Mesothelial cell of epicardium (in vitro differentiated cells): ENCODE measurements around a stretch of chr1.

DNA sequence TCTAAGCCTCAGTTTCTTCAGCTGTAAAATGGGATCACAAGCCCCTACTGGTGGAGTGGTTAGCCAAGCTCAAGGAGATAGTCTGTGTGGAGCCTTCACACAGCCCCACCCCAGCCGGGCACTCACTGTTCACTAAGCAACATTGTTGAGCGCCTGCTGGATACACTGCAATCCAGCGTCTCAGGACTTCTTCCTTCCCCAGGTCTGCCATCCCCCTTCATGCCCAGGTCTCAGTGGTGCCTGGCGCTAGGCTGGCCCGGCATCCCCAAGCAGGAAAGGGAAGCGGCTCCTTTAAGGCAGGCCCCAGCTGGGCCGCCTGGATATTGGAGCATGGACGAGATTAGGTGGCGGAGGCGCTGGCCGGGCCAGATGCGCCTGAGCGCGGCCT, 75.6 kb downstream of the TAS1R2 start:
- PRO-cap: no peak

DNA sequence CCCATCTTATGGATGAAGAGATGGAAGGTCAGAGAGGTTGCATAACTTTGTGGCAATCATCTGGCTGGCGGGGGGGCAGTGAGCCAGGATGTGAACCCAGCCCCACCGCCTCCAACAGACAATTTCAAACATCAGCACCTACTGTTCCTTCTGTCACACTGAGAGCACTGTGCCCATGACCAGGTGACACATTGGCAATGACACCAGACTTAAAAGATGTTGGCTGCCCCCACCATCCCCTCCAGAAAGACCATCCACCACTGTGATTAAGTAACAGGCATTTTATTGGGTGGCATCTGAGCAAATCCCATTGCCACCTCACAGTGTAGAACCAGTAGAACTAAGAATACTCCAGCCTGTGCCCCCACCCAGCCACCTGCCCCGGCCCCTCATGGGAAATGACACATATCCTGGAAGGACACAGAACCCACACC, 11.7 kb upstream of the TAS1R2 start:
- PRO-cap: no peak

- PRO-cap: no peak
Measured at GRCh38 chr1:18900977-18901717, 1.2 kb downstream of the ALDH4A1 start.

DNA sequence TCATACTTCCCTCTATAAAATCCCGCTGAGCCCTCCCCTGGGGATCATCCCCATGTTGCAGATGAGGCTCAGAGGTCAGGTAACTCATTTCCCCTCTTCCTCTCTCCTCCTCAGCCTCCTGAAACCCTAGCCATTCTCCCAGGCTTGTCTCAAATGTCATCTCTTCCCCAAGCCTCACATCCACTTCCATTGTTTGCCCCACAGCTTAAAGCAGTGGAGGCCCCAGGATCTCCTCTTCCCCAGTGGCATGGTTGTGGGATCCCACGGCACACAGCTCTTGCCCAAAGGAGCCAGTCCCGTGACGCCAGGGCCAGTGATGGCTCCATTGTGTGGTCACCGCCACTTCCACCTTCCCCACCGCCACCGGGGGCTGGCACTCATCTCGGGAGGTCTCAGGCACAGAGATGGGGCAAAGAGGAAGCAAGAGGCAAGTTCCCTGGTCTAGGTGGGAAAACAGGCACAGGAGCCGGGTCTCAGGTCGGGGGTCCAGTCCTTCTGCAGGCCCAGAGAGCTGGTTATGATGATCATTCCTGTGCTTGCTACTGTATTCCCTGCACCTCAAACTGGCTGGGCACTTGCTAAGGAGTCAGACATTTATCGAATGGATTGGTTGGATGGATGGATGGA, 22.9 kb upstream of the ALDH4A1 start:
- PRO-cap: no peak

DNA sequence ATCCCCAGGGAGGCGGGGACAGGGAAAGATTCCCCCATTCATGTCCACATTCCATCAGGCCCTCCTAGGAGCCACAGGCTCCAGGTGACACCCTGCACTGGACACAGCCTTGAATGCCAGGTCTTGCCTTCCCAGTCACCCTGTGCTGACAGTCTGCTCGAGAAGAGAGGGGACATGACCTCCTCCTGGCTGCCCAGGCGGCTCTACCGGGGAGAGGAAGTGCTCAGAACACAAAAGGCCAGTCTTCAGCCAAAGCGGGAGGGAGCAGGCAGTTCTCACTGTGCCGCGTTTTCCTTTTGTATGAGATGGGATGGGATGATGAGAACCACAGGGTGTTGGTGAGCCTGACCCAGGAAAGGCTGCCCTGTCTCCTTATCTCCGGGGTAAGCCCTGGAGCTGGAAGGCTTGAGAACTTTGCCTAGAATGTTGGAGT, 14.6 kb downstream of the IFFO2 start:
- PRO-cap: no peak

- PRO-cap: no peak
Measured at GRCh38 chr1:18954366-18954911, 2.0 kb downstream of the IFFO2 start.

- PRO-cap: no peak
Measured at GRCh38 chr1:19045798-19046563, 89.5 kb upstream of the IFFO2 start.

GRCh38 chr1:19076671-19077448, 120.4 kb upstream of the IFFO2 start:
- PRO-cap: no peak

DNA sequence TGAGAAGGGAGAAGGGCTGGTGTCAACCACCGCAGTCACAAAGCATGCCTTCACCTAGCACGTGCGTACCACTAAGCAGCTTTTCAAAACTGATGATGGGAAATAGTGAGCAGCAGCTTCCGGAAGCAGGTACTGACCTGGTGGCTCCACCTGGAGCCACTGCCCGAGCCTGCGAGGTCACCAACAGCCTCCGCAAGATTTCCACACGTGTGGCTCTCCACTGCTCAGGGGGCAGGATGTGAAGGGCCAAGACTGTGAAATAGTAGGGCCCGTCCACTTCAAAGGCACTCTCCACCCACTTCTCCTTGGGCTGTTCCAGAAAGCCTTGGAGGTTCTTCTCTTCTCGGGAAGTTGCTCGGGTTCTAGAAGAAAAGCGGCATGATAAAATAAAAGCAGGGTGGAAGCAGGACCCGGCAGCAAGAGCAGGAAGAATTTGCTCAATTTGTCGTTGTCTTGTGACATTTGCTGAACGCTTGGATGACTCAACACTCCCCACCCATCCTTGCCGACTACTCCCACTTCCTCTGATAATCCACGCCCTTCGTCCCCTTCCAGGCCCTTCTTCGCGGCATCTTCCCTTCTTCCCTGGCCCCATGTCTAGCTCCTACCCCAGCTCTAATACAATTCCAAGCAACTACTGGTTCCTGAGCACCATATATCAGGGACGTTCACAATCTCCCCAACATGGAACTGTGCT, 124.9 kb upstream of the IFFO2 start:
- PRO-cap: no peak

DNA sequence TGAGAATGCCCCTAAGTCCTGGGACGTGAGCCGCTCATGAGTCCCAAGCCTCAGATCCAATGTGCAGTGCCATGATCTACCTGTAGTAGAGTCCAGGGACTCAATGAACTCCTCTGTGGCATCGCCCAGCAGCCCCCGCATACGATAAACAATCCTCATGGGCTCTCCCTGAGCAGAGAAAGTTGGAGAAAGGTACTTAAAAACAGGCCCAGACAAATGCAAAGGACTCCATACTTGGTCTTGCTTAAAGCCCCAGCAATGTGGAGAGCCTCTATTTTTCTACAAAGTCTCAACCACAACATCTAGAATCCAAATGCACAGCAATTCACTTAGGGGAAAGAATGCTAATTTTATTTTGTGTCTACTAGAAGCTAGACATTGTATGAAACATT, 113.0 kb downstream of the UBR4 start:
- PRO-cap: no peak

DNA sequence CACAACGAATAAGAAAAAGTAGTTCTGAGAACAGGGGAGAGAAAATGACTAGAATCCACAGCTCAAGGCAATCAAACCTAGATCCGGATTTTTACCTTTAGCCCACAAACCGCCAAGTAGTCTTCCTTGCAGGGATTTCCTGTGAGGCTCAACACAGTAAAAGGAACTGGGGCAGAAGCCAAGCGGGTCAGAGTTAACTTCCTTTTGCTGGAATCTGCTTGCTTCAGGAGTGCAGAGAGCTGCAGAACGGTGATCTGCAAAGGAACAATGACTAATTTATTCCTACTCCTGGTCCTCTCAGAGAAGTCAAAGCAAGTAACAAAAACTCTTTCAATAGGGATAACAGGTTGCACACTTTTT, 53.4 kb downstream of the UBR4 start:
- PRO-cap: no peak

DNA sequence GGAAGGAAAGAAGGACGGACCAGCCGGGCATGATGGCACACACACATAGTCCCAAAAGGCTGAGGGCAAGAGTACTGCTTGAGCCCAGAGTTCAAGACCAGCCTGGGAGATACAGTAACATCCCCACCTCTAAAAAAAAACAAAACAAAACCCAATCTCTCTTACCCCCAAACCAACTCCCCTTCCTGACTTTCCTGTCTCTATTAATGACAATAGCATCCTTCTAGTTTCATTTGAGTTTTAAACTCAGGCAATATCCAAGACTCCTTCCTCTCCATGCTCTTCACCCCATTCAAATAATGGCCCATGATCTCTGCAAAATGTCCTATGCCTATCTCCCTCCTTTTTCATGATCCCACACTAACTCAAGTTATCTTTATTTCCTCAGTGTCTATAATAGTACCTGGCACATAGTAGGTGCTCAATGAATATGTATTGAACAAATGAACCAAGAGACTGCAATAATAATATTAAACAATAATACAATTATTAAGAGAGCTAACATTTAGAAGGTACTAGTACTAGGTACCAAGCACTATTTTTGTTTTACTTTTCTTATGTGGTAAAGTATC, 28.7 kb downstream of the UBR4 start:
- PRO-cap: no peak

GRCh38 chr1:19181805-19182131, 28.3 kb downstream of the UBR4 start:
- PRO-cap: no peak

DNA sequence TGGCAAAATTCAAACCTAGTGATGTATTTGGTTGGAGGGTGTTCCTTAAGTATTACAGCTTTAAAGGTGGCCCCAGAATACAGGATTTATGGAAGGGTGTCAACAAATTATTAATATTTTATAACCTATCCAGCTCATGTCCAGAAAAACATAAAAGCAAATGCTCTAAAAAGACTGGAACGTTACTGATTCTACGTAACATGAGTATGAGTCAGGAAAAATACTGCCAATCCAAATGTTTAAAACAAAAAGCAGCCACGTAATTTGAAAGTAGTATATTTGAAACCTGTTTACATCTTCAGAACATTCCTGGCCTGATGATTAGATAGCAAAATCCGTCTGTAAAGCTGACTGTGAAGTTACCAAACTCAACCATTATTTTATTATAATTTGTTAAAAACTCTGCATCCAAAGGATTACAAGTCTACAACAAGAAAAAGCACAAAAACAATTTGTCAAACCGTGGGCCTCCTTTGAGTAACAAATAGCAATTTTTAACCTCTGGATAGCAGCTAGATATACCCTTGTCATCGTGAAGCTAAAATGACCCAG, 1.3 kb downstream of the UBR4 start:
- PRO-cap: no peak

GRCh38 chr1:19272994-19273179, 15.7 kb downstream of the AKR7A3 start:
- PRO-cap: no peak

- PRO-cap: no peak
Measured at GRCh38 chr1:19273180-19273628, 15.4 kb downstream of the AKR7A3 start.

- PRO-cap: no peak
Measured at GRCh38 chr1:19324368-19325210, 12.5 kb downstream of the SLC66A1 start.

- PRO-cap: no peak
Measured at GRCh38 chr1:19344338-19344908, 32.3 kb downstream of the SLC66A1 start.

- PRO-cap: no peak
Measured at GRCh38 chr1:19373259-19373790, 61.2 kb downstream of the SLC66A1 start.

DNA sequence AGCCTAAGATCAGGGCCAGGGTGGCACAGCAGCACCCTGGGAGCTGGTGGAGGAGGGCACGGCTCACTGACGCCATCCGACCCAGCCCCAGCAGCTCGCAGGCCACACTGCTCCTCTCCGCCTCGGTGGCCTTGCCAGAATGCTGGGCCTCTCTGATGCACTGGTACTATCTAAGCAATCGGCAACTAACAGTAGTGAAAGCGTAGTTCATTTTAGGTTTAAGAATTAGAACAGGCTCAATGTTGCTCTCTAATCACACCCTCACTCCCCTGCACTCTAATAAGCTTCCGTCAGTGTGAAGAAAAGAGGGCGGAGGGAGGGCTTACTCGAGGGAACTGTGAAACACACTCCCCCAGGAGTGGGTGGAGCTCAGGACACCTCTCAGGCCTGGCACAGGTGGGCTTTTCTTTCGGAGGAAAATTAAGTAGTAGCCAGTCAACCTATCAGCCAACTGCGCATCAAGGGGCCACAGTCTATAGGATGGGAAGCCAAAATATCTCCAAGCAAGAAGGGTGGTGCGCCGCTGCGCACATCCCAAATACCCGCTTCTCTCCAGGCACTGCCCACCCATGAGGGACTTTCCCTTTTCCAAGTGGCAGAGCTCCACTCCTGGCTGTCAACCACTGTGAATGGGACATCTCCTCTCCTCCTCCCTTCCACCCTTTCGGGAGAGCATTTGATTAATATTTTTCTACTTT, 37.5 kb downstream of the CAPZB start:
- PRO-cap: no peak